M059J (cell line): ENCODE results near the genes SLC38A8 and ADAD2.

DNA sequence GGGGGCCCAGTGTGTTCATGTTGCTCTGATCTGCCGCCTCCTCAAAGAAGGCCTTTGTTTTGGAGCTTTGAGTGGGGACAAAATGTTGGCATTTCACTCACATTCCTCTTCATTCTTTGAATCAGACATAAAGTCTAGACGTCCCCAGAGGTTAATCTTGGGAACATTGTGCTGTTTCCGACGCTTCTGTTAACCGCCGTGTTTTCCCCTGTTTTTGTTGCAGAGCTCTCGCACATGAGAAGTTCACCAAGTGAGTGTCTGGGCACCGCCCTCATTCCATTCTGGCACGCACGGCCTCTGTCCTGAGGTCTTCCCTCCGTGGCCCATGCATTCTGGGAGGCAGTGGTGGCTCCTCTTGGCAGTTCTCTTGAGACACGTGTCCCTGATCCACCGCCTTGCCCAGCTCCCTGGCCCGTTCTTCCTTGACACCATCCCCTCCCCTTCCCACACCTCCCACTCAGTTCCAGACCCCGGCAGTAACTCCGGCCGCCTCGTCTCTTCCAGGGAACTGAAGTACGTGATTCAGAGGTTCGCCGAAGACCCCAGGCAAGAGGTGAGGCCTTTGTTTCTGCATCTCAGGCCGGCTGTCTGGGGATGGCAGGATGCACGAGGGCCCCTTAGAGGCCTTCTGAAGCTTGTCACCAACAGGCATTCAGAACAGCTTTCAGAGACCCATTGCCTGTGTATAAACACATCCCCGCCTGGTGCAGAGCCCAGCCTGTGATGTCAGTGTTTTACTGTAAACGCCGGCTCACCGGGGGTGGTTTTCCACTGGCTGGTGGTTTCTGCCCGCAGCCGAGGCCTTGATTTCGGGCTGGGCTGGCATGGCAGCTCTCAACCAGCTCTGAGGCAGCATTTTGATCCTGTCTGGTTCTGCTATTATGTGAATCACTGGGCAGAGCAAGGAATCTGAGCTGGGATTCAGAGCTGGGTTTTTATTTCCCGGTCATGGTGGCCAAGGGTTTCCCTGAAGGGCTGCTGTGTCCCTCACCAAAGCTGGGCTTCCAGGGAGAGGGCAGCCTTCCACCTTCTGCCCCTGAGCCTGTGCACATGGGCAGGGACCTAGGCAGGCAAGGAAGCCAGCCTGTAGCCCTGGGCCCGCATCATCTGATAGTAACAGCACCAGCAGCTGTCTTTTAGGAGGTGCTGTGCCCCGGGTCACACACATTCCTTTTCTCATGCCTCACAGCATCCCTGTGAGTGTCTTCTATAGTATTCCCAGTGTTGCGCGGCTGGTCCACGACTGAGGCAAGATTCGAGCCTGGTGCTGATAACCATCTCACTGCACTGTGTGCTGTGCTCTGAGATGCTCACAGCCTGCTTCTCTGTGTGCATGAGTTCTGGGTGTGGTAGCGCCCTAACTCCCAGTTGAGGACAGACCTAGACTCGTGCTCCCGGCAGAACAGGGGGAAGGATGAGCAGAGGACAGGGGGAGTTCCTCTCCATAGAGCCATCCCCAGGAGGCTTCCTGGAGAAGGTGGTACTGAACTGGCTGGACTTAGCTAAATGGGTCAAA is 85.6 kb upstream of the PLCG2 start:
- RAMPAGE, long total RNA: no peak

DNA sequence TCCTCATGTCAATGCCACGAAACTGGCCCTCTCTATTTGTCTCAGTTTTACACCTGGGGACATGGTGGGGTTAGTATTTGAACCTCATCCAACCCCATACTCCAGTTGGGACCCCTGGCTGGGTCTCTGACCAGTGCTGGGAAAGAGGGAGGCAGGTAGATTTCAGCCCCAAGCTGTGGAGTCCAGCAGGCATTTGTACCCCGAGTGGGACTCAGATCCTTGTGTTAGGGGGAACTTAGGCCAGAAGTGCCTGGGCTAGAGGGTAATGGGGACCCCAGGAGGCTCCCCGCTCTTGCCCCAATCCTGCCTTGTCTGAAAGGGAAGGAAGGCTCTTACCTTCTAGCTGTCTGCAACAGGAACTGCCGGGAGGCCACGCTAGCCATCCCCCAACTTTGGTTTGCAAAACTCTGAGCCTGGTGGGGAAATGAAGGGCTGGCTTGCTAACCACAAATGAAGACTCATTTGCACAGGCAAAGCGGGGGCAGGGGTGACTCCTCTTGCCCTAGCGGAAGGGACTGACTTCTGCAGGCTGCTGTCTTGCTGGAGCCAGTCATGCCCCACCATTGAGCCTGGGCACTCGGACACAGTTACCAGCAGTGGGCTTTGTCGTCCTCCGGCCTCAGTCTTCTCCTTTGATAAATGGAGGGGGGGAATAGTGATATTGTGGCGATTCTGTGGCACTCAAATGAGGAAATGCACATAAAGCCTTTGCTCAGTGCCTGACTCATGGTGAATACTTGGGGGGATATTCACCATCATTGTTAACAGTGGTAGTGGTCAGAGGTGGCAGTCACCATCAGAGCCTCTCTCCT is 52.6 kb downstream of the PLCG2 start:
- RAMPAGE, long total RNA: no peak

GRCh38 chr16:81850444-81850986 is 71.4 kb downstream of the PLCG2 start:
- RAMPAGE, long total RNA: no peak

GRCh38 chr16:82056192-82056622 is 21.2 kb downstream of the HSD17B2 start:
- RAMPAGE, long total RNA: no peak

DNA sequence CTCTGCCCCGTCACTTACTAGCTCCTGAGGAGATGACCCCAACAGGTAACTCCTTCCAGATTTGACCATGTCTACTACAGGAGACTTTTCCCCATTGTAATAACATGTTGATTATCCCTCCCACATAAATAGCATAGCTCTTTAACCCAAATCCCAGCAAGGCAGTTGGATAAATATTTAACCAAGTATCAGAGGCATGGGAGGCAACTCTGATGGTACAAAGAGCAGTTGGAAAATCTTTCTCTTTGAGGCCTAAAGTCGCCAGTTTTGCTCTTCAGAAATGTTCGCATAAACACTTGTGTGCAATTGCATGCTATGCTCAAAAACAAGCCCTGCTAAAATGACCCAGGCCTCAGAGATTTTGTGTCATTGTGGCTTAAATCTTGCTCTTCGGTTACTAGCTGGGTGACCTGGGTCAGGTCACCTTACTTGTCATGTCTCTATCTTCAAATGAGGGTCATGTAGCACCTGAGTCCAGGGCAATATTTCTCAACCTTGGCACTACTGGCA is 48.7 kb downstream of the HSD17B2 start:
- RAMPAGE, long total RNA: no peak

DNA sequence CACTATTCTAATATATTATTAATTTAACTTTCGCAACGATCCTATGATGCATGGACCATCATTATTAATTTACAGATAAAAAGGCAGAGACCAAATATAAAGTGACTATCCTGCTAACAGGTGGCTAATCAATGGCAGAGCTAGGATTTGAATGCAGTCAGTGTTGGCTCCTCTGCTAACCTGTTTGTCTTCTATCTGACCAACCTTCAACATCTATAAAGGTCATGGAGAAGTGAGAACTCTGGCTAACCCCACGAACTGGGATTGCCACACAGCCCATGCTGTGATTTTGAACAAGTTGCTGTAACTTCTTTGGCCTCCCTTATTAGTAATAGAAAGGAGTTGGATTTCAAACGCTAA is 53.3 kb downstream of the HSD17B2 start:
- RAMPAGE, long total RNA: no peak

GRCh38 chr16:82138287-82138698 is 31.7 kb downstream of the MPHOSPH6 start:
- RAMPAGE, long total RNA: no peak

DNA sequence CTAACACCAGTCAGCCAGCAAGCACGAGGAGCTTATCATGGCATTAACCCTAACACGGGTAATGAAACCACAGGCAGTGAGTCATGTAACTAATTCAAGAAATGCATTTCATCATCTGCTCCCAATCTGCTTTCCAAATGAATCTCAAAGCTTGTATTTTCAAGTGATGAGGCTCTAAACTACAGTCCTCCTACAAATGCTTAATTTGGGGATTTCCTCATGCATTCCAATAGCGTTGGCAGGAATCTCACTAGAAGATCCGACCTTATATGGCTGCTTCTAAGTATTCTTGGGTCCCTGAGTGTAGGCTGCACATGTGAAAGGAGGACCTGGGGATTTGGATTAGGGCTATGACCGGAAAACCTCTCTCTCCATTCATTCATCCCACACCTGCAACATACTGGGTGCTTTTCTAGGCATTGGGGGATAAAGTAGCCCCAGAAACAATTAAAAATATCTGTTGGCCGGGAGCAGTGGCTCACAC is 118.3 kb upstream of the HSBP1 start:
- RAMPAGE, long total RNA: no peak

DNA sequence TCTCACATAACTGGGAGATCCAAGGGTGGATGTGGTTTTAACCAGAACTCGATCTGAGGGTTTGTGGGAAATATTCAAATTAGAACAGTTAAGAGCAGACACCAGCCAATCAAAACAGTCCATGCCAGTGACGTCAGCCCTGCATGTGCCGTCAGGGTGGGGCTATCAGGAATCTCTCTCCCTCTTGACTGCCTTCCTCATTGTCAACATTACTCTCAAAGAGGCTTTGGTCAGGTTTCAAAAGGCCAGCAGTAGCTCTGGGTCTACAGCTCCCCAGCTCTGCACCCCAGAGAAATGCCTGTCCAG is 94.2 kb upstream of the HSBP1 start:
- RAMPAGE, long total RNA: no peak

DNA sequence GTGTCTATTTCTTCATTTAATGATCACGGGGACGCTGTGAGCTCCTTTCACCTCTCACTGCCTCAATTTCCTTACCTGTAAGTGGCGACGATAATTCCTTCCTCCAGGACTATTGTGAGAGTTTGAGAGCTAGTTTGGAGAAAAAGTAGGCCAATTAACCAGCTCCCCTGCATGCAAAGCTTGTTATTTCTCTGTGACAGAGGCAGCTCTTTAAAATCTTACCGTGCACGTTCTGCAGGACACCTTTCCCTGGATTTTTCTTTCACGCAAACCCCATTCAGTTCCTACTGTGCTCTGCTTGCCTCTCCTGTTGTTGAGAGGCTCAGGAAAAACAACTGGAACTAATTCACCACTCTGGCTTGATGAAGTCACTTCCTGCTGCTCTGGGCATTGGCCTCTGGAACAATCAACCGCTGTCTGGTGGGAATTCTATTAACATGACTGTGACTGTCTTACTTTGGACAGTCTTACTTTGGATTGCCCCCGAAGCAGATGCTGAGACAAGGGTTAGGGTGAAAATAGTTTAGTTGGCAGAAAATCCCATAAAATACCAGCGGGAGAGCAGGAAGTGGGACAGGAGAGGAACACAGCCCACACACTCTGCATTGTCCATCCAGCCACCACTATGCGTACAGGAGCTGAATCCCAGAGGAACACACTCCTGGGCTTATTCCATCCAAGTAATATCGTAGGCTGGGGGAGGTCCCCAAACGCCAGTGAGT is 90.0 kb upstream of the HSBP1 start:
- RAMPAGE, long total RNA: no peak

DNA sequence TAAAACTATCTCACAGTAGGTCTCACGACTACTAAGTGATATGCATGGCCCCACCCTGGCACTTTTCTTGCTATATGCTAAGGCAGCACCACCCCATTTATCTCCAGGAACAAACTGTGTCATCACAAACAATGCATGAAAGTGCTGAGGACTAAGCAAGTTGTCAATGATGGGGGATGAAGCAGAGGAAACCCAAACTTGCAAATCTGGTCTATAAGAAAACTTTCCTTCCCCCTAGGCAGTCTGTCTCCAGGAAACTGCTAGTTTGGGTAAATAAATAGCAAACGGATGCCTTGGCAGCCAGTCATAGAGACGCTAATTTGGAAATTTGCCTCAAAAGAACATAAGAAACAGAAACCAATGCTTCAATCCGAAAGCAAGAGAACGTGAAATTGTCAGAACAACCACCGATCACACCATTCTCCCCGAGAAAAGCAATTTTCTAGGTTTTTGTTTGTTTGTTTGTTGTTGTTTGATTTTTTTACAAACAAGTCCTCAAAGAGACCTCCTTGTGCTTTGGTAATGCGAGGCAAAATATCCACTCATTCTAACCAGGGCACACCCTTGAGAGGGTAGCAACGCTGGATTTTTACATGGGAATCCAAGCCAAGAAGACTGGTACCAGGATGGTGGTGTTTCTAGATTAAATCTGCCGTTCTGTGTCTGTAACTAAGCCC is 5.5 kb upstream of the HSBP1 start:
- RAMPAGE, long total RNA: no peak

GRCh38 chr16:83912979-83913555 is 14.2 kb downstream of the MLYCD start:
- RAMPAGE, long total RNA: no peak

DNA sequence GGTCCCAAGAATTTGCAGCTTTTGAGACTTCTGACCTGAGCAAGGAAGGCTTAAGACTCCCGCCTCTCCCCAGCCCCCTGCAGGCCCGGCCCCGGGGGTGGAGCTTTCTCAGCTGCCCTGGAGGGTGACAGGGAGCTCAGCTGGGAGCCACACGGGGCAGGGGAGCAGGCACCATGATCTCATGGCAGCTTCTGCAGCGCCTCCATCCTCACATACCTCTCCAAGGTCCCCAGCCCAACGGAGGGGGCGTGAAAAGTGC is at the start of gene SLC38A8:
Gene SLC38A8, minus strand, starts transcription at position 16 of the 259 bp plus-strand sequence.
- RAMPAGE, long total RNA: no peak

DNA sequence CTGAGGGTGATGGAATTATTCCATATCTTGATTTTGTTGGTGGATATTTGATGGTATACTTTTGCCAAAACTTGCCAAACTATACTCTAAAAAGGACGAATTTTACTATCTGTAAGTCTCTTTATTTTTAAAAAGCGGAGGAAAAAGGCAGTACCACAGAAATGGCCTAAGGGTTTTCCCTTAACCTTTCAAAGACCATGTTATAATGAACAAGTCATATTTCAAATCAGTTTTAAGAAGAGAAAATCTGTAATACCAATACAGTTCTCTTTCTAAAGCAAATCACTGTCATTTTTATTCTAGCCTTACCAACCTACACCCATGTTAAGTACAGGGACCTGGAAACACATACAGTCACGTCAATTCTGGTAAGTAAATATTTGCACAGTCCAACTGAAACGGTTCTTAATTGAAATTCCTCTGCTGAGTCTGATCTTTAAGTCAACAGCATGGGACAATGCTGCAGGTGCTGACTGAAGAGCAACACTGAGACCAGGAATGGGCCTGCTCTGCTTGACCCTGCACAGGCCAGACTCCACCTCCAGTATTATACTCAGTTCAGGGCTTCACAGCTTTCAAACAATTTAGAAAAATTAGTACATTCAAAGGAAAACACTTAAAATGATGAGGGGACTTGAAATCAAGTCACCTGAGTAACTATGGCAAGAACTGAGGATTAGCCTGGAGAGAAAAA is 20.2 kb downstream of the MBTPS1 start:
- RAMPAGE, long total RNA: no peak

DNA sequence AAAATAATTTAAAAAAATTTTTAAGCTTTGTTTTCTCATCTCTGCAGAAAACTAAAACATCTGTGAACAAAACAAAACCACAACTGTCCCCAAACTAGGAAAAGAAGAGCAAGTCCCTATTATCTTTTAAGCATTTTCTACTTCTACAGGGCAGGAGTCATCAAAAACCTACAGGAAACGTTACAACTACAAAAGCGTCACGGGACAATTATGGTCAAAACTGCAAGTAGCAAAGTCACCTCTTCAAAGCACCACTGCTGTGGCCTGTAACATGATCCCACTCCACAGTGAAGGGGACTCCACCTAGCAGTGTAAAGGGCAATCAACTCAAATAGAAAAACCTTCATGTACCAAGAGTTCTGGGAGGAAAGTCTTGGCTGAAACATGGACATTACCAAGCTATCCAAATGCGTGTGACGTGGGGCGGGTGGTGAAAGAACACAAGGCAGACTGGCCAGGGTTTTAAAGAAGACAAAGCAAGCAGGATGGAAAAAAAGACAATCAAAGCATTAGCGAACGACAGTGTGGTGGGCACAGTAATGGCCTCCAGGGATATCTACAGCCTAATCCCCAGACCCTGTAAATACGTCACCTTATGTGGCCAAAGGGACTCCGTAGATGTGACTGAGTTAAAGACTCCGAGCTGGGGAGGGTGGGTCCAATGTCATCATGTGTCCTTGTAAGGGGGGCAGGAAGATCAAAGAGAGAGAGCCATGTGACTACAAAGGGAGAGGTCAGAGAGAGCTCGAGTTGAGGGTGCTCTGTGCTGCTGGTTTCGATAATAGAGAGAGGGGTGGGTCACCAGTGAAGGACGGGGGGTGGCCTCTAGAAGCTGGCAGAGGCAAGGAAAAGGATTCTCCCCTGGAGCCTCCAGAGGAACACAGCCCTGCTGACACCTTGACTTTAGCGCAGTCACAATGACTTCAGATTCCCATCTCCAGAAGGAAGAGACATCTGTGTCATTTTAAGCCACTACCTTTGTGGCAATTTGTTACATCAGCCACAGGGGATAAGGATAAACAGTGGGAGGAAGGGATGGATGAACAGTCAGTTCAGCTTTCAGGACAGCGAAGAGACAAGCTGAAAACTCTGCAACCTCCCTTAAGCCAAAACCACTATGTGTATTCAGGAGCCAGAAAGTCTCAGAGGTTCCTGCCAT is 6.0 kb downstream of the HSDL1 start:
- RAMPAGE, long total RNA: no peak

DNA sequence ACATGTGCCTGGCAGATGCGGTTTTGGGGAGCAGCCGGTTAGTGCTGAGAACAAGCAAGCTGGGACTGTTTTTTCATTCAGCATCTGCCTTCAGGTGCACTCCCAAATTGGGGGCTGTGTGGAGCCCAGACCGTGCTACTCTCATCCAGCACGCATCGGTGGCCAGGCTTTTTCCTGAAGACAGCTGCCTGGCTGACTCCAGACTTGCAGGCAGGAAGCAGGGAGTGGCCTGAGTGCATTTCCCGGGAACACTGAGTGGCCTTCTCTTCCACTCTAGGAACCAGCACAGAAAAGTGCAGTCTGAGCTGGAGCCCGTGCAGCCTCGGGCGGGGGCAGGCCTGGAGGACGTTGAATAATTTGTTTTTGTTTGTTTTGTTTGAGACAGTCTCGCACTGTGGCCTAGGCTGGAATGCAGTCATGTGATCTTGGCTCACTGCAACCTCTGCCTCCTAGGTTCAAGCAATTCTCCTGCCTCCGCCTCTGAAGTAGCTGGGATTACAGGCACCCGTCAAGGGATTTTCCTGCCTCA is 9.9 kb downstream of the TAF1C start:
- RAMPAGE, long total RNA: no peak

GRCh38 chr16:84190721-84191693 is at the start of gene ADAD2:
TSS of gene ADAD2 (plus strand) at chr16:84191157.
- RAMPAGE, long total RNA: no peak

- RAMPAGE, long total RNA: no peak
Observed at GRCh38 chr16:84320496-84320748, 25.7 kb downstream of the WFDC1 start.

DNA sequence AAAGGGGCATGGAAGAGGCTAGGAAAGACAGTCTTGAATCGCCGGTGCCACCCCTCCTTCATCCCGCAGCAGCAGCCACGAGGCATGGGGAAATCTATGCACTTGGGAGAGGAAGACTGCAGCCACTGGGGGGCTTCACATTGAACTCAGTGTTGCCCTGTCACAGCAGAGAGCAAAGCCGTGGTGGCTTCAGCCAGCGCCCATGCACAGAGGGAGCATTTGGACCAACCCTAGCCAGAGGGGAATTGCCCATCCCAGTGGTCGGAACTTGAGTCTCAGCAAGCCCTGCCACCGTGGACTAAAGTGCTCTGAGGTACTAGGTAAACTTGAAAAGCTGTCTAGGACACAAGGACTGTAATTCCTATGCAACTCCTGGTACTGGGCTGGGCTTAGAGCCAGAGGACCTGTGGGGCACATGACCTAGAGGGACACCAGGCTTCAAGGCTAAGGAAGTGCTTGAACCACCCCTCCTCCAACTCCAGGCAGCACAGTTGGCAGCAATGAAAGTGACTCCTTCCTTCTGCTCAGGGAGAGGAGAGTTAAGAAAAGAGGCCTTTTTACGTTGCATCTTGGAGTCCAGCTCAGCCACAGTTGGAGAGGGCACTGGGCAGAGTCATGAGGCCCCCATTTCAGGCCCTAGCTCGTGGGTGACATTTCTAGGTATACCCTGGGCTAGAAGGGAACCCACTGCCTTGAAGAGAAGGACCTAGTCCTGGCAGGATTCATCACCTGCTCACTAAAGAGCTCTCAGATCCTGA is 35.1 kb upstream of the ATP2C2 start:
- RAMPAGE, long total RNA: no peak

DNA sequence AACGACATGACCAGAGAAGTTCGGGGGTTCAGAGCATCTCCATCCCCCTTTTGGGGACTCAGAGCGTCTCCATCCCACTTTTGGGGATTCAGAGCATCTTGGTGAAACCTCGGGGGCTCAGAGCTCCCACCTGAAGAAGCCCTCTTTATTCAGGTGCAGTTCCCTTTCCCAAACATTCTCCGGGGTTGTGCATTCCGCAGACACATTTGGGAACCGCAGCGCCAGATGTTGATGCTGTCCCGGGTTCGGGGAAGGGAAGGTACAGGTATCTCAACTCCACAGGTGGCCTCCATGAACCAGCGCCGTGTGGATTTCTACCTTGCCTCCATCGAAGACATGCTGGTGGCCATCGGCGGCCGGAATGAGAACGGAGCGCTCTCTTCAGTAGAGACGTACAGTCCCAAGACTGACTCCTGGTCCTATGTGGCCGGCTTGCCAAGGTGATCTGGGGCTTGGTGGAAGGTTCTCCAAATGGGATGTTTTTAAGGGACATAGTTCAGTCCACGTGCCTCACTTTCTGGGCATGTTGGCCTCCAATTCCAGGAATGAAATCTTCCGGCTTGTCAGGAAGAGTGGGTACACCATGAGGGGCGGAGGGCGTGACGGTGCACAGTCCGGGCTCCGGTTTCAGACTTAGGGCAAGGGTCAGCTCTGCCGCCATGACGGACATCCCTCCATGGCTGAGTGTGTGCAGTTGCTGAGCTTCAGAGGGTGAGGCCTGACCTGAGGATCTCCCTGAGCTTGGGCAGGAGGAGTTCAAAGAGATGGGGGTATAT is 11.4 kb downstream of the KLHL36 start:
- RAMPAGE, long total RNA: no peak